A673 (cell line): ENCODE results near the genes KLHL8, HSD17B13 and TIGD2.

- PRO-cap, result no peak
Measured at GRCh38 chr4:87121664-87122151, 98.7 kb downstream of the KLHL8 start.

DNA sequence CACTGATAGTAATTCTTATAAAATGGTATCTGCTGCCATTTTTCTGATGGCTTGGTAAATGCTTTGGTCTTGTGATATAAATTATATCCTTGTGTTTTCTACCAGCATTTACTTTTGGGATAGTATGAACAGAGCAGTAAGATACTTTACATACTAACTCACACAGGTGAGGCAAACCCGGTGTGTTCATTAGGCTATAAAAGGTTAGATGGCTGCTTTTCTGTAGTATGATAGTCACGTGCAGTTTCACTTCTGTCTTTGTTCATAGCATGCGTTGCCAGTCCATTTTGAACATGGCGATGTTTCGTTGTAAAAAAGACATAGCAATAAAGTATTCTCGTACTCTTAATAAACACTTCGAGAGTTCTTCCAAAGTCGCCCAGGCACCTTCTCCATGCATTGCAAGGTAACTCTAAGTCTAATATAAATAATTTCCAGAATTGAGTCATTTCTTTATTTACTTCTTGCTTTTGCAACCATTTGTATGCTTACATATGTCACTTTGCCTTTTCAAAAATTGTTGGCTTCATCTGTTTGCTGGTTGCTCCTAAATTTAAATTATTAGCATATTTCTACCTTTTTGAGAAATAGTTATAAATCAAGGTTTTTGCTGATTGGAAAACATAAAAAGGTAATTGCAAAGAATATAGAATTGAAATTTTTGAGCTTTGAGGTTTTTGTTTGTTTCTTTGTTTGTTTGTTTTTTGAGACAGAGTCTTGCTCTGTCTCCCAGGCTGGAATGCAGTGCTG lies 88.2 kb downstream of the KLHL8 start:
- PRO-cap, result no peak

DNA sequence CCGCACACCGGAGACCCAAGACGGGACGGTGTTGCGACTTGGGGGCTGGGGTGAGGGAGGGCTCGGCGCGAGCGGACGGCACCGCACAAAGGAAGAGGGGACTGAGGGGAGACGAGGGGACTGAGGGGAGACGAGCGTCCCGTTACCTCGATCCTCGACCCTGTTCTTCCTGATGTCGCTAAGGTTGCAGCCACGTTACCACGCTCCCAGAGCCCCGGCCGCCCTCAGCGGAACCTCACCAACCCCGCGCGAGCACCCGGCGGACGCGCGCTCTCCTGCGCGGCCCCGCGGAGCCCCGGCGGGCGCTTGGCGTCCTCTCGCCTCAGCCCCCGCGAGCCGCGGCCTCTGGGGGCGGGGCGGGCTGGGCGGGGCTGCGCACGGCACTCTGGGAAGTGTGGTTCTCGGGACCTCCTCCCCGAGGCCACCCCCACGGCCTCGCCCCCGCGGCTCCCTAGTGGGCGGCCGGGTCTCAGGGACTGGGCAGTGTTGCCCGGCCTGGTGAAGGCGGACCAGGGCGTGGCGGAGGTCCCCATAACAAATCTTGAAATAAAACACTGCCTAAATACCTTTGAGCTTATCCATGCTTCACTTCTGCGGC lies at the start of gene KLHL8:
TSS of gene KLHL8 (minus strand) at position 347 of the 598 bp plus-strand sequence.
- PRO-cap, result bidirectional peak, plus-strand start at position 88 of the sequence, minus-strand start at position 103 of the sequence; bidirectional peak, plus-strand start at position 454 of the sequence, minus-strand start at position 237 of the sequence

- PRO-cap, result no peak
Measured at GRCh38 chr4:87322515-87323292, at the start of gene HSD17B13. Gene HSD17B13 (minus strand): TSS chr4:87322882.

GRCh38 chr4:87419543-87420080 lies 2.8 kb upstream of the NUDT9 start:
- PRO-cap, result no peak

DNA sequence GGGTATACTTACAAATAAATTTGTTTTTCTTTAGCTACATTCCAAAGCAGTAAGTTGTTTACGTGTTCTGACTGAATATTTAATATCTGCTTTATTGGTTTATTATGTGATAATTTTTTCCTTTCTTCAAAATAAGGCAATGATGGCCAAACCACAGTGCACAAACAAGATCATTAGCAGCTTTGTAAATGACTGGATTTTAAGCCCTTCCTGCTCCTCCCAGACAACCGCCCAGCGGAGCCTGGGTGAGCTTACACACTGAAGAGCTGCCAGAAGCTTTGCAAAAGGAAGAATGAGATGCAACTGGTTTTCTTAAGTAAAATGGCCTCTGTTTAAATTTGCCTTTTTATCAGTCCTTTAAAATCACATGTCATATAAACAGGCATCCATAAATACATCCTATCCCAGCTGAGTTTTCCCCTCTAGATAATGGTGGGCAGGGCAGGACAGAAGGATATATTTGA lies 52.2 kb downstream of the SPARCL1 start:
- PRO-cap, result no peak

DNA sequence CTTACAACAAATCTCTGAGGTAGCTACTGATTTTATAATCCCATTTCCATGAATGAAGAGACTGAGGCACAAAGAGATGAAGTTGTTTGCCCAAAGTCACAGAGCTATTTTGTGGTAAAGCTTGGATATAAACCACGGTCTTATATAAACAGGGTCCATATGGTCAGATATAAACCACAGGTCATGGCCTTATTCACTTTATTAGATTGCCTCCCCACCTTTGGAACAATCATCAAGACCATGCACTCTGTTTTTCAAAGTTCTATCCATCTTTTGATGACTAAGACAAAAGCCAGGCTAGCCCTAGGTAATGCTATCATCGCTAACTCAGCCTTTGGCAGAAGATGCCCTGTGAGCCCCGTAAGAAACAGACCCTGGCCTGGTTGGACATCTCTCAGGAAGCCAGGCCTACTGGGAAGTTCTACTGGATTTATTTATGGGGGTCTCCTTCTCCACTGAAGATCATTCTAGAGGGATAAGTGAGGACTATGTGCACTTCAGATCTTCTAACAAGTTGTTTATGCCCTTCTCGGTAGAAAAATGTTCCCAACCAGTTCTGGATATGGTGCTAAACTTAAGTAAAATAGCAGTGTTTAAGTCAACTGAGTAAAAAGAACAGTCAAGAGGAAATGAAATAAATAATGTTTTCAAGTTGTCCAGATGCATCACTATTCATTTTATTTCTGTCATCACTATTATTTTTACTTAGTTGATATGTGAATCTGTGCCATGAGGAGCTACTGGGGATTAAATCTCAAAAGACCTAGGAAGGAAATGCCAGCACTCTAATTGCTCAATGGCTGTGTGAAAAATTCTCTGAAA lies 2.1 kb downstream of the SPARCL1 start:
- PRO-cap, result no peak

GRCh38 chr4:87540416-87541065 lies 11.4 kb upstream of the SPARCL1 start:
- PRO-cap, result no peak

GRCh38 chr4:87819273-87820115 lies 13.3 kb upstream of the MEPE start:
- PRO-cap, result no peak

- PRO-cap, result no peak
Measured at GRCh38 chr4:87855521-87855969, 22.8 kb downstream of the MEPE start.

GRCh38 chr4:87864402-87864721 lies 31.6 kb downstream of the MEPE start:
- PRO-cap, result no peak

DNA sequence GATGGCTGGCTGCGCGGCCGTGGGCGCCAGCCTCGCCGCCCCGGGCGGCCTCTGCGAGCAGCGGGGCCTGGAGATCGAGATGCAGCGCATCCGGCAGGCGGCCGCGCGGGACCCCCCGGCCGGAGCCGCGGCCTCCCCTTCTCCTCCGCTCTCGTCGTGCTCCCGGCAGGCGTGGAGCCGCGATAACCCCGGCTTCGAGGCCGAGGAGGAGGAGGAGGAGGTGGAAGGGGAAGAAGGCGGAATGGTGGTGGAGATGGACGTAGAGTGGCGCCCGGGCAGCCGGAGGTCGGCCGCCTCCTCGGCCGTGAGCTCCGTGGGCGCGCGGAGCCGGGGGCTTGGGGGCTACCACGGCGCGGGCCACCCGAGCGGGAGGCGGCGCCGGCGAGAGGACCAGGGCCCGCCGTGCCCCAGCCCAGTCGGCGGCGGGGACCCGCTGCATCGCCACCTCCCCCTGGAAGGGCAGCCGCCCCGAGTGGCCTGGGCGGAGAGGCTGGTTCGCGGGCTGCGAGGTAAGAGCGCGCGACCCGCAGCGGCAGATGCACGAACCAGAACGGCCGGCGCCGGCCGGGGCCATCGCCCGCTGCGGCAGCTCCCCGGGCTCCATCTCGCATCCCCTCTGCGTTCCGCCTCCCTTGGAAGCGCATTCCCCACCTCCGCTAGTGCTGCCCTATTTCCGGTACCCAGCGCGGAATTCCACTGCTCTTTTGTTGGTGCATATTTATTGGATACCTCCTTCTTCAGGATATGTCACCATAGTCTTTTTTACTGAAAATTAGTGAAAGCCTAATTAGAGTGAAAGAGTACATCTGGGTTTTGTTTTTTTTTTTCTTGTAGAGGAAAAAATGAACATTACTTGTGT lies 614 bp downstream of the PKD2 start:
- PRO-cap, result unidirectional peak, minus-strand start at position 618 of the sequence

DNA sequence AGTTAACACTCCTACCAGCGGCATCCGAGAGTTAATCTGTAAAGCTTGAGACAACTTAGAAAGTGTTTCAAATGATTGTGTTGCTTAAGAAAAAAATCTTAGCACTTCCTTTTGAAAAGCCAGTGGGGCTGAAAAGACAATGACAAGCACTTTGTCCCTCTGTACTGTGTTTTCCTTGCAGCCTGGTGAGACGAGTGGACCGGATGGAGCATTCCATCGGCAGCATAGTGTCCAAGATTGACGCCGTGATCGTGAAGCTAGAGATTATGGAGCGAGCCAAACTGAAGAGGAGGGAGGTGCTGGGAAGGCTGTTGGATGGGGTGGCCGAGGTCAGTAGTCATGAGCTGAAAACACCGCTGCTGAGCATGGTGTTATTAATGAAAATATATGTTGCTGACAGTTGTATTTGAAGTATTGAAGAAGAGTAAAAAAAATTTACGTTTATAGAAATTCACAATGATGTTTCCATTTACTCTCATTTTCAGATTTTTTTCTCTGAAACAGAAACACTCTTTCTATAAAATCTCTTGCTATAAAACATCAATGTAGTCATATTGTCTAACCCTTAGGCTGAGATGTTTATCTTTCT lies 67.3 kb downstream of the PKD2 start:
- PRO-cap, result no peak

DNA sequence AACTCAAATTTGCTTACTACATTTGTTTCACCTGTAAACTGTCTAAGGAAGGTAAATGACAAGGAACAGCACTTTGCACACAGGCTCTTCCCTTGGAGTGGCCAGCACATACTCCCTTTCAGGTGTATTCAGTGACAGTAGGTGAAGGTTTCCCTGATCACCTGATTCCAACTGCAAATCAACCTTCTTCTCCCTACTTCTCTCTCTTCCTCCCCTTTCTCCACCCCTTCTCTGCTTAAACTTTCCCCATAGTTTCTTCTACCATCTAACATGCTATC lies 46.3 kb downstream of the ABCG2 start:
- PRO-cap, result no peak

GRCh38 chr4:88178187-88178906 lies 19.9 kb upstream of the ABCG2 start:
- PRO-cap, result bidirectional peak, plus-strand start at chr4:88178552, minus-strand start at chr4:88178457

DNA sequence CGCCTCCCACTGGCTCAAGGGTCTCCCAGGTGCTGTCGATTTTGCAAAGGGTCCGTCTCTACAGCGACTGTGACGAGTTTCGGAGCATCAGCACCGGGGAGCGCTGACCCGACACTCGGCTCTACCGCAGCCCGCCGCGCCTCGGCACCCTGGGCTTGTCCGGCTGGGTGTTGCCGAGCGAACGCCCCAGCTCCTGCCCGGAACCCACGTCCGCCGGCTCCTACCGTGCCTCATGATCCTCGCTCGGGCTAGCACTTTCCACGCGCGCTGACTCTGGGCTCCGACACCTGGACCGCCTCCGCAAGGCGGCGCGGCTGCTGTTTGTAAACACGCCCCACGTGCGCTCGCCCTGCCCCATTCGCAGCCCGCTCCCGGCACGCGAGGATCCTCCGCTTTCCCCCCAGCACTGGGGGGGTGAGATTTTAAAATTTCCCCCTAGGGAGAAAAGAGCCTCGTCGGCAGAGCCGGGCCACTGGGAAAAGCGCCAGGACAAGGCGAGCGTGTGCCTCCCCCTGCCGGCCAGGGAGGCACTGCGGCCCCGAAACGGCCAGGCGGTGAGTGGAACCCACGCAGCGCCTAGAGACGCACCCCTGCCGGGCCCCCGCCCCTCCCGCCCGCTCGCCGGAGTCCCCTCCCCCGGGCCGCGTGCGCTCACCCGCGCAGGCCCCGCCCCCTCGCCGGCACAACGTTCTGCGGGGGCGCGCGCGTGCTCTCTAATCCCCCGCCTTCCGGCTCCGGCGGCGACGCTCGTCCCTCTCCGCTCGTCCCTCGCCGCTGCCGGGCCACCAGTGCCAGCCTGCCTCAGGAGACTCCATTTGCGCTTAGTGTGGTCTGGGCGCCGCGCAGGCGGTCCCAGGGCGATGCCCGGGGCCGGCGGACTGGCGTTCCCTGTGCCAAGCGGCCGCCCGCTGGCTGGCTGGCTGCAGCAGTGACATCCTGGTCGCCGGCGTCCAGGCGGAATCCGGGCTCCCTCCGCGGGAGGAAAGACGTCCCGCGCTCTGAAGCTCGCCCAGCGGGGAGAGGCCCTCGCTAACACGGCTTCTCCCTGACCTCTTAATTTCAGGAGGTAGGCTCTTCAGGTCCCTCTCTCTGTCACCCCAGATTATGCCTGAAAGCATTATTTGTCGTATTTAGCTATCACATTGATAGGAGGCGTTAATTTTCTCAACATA lies at the start of gene TIGD2:
TSS of gene TIGD2 (plus strand) at position 716 of the 1,172 bp plus-strand sequence.
- PRO-cap, result bidirectional peak, plus-strand start at position 716 of the sequence, minus-strand start at position 545 of the sequence

- PRO-cap, result no peak
Measured at GRCh38 chr4:89253745-89254473, 53.7 kb downstream of the GPRIN3 start.

GRCh38 chr4:89268433-89268739 lies 39.2 kb downstream of the GPRIN3 start:
- PRO-cap, result no peak

GRCh38 chr4:89298698-89299924 lies 8.5 kb downstream of the GPRIN3 start:
- PRO-cap, result no peak

- PRO-cap, result no peak
Measured at GRCh38 chr4:89306351-89307216, 1.0 kb downstream of the GPRIN3 start.